ENCODE measurements around a stretch of chr10.

DNA sequence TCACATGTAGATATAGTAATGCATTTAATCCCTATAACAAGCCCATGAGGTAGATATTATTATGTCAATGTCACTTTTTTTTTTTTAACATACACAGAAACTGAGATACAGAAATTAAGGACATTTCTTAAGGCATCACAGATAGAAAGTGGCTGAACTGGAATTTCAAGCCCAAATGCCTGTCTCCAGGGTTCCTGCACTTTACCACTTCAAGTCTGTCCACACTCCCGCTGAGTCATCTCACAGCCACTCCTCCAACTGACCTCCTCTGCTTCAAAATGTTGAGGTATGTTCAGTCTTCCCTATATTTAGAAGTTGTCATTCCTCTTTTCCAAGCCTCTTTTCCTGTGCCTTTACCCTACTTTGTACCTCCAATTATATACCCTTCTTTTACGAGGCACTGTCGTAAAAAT, 72.8 kb upstream of the MPP7 start:
- PRO-cap, result no peak

DNA sequence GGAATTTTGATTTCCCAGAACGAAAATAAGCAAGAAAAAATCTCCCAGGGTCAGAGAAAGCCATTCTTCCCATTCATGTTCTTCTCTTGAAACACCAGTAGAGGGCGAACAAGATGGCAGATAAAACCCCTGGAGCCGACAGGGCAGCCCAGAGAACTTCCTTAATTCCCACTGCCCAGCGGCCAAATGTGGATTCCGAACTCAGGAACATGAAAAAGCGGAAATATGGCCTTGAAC, 100.8 kb upstream of the WAC start:
- PRO-cap, result no peak

DNA sequence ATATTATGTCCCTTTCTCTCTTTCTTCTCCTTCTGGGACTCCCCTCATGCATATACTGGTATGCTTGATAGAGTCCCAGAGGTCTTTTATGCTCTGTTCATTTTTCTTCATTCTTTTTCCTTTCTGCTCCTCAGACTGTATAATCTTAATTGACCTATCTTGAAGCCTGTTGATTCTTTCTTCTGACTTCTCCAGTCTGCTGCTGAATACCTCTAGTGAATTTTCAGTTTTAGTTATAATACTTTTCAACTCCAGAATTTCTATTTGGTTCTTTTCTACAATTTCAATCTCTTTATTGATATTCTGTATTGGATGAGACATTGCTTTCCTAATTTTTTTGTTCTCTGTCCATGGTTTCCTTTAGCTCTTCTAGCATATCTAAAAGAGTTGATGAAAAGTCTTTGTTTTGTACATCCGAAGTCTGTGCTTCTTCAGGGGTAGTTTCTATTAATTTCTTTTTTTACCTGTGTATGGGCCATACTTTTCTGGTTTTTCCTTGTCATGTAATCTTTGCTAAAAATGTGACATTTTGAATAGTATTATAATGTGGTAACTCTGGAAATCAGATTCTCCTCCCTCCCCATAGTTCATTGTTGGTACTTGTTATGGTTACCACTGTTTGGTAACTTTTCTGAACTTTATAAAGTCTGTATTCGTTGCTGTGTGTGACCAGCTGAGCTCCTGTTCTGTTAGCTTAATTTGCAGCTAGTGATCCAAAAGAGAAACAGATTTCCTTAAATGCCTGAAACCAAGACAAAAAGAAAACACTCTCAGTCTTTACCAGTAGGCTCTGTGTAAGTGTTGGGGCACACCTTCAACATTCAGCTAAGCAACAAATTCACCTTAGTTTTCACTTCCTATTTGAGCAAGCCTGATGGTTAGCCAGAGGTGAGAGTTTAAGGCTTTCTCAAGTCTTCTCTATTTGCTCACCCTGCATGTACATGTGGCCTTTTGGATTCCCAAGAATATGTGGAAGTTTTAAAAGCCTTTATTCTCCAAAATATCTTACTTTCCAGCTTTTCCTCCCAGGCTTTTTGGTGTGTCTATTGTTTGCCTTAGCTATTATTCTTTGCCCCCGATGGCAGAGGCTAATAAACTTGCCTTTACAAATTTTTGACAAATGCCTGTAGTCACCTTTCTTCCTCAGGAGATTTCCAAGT, 8.7 kb upstream of the WAC start:
- PRO-cap, result no peak

DNA sequence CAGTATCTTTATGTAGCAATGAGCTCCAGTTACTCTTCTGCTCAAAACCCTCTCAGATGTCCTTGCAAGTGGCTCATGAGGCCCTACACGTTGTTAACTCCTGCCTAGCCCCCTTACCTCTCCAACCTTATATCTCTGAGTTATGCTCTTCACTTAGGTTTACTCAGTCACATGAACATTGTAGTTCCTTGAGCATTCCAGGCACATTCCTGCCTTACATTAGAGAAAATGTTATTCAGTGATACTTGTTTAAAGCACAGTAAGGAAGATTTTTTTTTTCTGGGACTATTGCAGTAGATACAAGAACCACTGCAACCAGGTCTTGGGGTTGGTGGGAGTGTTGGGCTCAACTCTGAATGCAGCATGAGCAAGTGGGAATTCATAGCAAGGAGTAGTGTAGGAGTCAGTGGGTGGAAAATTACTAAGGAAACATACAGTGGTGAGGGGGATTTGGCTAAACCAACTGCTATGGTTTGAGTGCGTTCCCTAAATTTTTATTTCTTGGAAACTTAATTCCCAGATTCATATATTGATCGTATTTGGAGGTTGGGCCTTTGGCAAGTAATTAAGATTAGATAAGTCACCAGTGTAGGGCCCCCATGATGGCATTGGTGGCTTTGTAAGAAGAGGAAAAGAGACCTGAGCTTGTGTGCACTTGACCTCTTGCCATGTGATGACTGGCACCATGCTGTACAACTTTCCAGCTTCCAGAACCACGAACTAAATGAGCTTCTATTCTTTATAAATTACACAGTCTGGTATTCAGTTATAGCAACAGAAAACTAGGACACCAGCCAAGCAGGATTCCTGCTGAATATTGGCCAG, 22.5 kb downstream of the WAC start:
- PRO-cap, result no peak

- PRO-cap, result no peak
Observed at GRCh38 chr10:28743370-28744043, 66.2 kb downstream of the BAMBI start.

DNA sequence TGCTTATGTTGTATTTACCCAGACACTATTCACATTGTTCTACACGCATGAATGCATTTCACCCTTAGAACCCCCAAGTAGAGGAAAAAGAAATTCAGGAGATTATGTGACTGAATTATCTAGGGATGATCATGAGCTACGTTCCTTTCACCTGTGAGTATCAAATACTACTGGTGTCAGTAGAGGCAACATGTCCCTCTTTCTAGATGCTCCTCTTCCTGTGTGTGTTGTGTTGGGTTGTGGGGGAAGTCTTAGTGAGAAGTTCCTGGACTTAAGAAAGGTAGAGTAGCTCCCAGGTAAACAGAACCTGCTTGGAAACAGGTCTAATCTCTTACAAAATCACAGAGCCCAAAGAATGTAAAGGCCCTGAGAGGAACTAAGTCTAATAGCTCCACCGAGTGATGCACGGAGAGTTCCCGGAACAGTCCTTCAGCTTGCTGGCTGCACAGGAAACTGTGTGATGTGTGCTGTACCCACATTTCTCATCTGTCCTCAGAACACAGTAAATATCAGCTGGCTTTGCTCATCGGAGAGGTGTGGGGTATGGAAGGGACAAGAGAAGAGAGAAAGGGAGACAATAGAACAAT, 182.7 kb upstream of the LYZL1 start:
- PRO-cap, result no peak

- PRO-cap, result no peak
Observed at GRCh38 chr10:29142524-29143123, 146.2 kb upstream of the LYZL1 start.

DNA sequence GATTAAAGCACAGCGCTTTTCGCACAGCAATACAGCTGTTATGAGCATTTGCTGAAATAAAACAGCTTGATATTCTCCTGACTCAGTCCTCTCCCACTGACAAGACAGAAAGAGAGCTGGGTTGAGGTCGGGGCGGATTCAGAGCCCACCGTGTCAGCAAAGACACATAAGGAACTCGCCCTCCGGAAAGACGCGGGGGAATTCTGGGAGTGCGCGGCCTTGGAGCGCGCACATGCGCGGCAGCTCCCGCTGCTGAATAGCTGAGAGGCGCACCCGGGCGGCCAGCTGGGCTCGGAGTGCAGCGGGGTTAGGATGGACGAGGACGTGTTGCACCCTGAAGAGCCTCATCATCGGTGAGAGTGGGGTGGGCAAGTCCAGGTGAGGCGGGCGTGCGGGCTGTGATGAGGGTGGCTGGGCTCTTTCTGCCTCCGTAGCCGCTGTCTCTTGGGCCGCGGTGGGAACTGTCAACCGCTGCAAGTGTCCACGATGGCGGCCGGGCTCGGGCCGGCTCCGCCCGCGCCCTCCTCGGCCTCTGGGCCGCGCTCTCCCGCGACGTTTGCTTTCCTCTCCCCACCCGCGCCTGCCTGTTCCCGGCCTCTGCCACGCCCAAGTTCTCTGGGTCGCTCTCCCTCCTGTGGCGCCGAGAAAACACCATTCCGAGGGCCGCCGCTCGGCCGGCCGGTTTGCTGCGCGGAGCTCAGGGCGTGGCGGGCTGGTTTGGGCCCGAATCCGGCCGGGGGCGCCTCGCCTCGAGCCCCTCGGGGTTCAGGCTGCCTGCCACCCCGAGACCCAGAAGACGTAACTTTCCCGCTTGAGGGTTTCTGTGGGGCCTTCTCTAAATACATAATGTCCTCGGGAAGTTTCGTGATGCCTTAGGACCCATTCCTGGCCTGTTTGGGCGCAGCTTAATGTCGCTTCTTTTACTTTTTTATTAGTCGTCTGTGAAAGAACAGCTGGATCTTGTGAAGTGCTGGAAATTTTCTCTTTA, 120.7 kb downstream of the LYZL1 start:
- PRO-cap, result bidirectional peak, plus-strand start at position 654 of the sequence, minus-strand start at position 534 of the sequence

DNA sequence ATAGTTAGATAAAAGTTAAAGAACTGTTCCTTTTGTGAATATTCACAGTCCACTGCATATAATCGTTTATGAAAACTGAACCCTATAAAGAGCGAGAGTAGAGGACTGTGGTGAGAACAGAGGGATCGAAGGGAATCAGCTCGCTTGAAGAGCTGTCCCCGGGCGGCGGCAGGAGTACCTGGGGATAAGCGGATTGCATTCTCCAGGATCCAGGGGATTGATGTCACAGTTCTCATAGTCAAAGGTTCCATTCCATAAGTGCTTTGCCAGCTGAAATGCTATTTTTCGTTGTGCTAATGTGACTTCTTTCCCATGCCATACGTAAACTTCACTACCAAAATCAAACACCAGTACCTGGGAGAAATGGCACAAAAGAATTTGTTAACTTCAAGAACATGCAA, 150.3 kb downstream of the SVIL start:
- PRO-cap, result no peak

GRCh38 chr10:29617855-29618265, 16.9 kb downstream of the SVIL start:
- PRO-cap, result no peak

GRCh38 chr10:29621057-29621842, 13.5 kb downstream of the SVIL start:
- PRO-cap, result no peak

GRCh38 chr10:29647146-29647480, 12.3 kb upstream of the SVIL start:
- PRO-cap, result no peak

DNA sequence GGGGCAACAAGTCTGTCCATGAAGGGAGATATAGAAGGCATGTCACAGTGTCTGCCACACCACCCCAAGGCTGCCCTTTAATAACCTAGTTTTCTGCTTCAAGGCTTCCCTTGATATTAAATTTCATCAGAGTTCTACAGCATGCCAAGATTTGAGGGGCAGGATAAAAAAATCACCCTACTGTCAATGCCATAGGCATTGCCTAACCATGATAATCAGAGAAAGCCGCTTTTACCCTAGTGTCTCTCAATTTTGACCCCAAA, 170.6 kb upstream of the SVIL start:
- PRO-cap, result no peak

DNA sequence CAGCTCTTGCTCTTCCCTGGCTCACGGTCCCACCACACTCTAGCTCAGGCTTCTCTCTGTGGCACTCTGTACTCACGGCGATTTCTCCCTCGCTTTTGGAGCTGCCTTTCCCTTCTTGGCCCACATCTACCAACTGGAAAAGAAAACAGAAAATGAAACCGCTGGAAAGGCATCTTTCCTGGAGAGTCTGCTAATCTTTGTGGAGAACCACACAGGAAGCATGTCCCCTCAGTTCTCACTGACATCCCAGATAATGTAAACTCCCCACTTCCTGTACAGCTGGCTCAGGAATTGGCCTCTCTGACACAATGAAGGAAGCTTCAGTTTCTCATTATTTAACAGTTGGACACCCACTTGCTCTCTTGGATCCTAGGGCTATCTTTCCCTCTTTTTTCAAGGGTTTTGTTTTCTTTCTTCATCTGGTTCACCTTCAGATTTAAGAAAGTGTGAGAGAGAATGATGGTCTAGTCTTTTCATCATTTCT, 209.8 kb downstream of the JCAD start:
- PRO-cap, result no peak

DNA sequence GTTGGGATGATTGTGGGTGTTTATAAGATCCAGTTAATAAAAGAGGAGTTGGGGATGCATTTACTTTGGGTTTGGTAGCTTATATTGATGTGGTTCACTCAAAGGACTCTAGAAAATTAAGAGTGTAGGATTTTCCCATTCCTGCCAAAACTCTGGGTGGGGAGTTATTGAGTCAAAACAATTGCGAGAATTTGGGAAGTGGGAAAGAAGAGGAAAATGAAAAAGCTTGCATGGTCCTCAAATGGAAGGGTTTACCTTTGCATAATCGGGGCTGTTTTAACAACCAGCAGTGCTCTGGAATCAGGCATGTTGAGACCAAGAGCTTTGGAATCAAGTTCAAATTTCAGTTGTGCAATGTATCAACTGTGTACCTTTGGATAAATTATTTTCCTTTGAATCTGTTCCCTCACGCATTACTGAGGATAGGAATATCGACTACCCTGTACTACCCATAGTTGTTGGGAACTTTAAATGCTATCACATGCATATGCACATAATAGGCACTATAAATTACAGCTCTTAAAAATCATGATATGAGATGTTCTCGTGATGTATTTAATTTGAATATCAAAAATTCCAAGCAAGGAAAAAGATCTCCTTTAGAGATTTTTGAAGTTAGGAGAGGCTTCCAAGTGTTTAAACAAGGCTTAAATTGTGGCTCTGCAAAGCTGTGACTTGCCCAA, 205.5 kb downstream of the JCAD start:
- PRO-cap, result no peak

DNA sequence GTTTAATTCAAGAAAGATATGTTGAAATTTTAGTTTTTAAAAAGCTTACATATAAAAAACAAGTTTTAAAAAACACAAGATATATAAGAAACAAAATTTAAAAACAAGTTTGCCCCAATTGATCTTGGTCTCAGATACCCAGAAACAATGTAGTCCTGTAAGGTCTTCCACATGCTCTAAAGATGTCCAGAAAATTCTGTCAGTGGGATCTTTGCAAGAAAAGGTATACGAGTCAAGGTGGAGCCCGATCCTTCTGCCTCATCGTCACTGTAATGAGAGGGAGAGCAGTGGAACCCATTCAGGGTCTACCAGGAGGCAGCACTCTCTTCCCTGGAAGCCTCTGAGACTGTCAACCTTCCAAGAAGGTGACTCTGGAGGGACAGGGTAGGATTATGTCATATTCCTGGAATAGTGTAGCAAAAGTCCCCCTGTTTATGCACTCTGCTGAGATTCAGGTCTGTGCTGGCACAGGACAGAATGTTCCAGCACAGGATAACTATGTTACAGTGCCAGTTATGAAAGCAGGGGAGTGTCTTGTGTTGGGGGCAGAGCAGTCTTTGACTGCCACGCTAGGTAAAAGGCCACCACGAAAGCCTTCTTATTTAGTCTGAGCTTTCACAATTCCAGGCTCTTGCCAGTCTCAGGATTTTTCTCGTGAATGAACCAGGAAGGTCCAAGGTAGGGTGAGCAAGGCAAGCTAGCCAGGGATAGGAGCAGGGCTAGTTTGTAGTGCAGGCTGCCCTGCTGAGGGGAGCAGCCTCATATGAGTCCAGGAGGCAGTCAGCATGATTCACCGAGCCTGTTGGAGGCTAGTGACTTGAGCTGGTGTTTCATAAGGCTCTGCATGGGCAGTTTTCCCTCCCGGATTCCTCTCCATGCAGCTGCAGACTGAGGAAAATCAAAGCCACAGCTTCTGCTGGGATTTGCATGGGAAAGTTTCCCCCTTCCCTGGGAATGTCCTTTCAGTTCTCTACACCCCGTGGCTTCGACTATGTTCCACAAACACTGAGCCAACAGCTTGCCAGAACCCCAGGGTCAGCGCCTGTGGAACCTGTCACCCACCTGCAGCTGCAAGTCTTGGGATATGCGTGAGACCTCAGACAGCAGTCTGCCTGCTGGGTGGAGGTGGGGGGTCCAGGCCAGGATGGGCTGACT, 112.5 kb downstream of the JCAD start:
- PRO-cap, result no peak

DNA sequence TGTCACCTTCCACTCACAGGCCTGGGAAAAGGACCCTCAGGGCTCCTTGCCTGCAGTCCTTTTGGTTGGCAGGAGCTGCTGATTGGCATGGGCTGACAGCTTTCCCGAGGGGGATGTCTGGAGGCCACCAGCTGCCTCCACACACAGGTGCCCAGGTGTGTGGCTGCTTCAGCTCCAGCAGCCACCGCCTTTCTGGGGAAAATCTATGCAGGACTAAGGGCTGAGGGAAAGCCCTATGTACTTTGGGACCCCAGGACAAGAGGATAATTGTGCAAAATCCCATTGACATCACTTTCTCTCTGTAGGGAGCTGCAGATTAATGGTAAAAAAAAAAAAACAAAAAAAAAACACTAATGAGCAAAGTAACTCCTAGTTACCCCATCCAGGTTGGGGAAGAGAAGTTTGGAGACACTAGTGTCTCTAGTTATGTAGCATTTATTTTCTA, 59.1 kb downstream of the JCAD start:
- PRO-cap, result no peak

DNA sequence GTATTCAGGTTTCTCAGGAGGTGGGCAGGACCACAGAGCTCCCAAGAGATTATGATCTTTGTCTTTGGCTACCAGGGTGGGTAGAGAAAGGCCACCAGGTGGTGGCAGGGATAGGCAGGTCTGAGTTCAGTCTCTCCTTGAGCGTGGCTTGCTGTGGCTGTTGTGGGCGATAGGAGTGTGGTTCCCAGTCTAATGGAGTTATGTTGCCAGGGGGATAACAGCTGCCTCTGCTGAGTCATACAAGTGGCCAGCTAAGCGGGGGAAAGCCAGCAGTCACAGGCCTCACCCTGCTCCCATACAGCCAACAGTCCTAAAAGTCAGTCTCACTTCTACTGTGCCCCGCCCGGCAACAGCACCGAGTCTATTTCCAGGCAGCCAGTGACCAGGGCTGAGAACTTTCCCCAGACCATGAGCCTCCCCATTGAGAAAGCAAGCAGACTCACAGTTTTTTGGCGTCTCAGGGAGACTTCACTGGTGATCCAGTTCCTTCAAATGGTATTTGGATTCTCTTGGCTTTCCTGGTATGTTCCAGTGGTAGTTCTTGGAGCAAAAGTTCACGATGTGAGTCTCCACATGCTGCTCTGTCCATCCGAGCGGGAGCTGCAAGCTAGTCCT, 92.7 kb upstream of the JCAD start:
- PRO-cap, result no peak

GRCh38 chr10:30336795-30337456, 12.2 kb downstream of the MTPAP start:
- PRO-cap, result no peak

- PRO-cap, result no peak
Observed at GRCh38 chr10:30447491-30448108, 13.6 kb downstream of the MAP3K8 start.

Measured in peritoneum (tissue), 1 donor.